ENCODE measurements around a stretch of chr6.

GRCh38 chr6:43579016-43579717 lies 3.2 kb downstream of the POLH start:
- PRO-cap, 2 experiments = peak in 2 of 2 experiments; most common plus-strand start chr6:43579436 (in 1); most common minus-strand start chr6:43579315 (in 2)
- RAMPAGE, long total RNA, 5 experiments = no peak in any of the 5 experiments

- PRO-cap, 2 experiments = no peak in any of the 2 experiments
- RAMPAGE, long total RNA, 5 experiments = no peak in any of the 5 experiments
Observed at GRCh38 chr6:43683158-43683457, 4.5 kb downstream of the MRPS18A start.

GRCh38 chr6:43705895-43706608 lies 18.5 kb upstream of the MRPS18A start:
- PRO-cap, 2 experiments = no peak in any of the 2 experiments
- RAMPAGE, long total RNA, 5 experiments = no peak in any of the 5 experiments

- PRO-cap, 2 experiments = peak in 1 of 2 experiments; most common plus-strand start chr6:43718180 (in 1); most common minus-strand start chr6:43717907 (in 1)
- RAMPAGE, long total RNA, 5 experiments = no peak in any of the 5 experiments
Observed at GRCh38 chr6:43717550-43718294, 30.1 kb upstream of the MRPS18A start.

GRCh38 chr6:43718361-43719166 lies 31.0 kb upstream of the MRPS18A start:
- PRO-cap, 2 experiments = no peak in any of the 2 experiments
- RAMPAGE, long total RNA, 5 experiments = no peak in any of the 5 experiments

DNA sequence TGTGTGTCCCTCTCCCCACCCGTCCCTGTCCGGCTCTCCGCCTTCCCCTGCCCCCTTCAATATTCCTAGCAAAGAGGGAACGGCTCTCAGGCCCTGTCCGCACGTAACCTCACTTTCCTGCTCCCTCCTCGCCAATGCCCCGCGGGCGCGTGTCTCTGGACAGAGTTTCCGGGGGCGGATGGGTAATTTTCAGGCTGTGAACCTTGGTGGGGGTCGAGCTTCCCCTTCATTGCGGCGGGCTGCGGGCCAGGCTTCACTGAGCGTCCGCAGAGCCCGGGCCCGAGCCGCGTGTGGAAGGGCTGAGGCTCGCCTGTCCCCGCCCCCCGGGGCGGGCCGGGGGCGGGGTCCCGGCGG lies 236 bp upstream of the VEGFA start:
- PRO-cap, 2 experiments = peak in 2 of 2 experiments; most common plus-strand start position 229 of the sequence (in 1); most common minus-strand start position 292 of the sequence (in 2)
- RAMPAGE, long total RNA, 5 experiments = start-site peak on the minus strand in 1 of 5 experiments, centred at position 281 of the sequence, 7 to 10 reads per replicate

- PRO-cap, 2 experiments = no peak in any of the 2 experiments
- RAMPAGE, long total RNA, 5 experiments = no peak in any of the 5 experiments
Observed at GRCh38 chr6:43782831-43783698, 13.1 kb downstream of the VEGFA start.

DNA sequence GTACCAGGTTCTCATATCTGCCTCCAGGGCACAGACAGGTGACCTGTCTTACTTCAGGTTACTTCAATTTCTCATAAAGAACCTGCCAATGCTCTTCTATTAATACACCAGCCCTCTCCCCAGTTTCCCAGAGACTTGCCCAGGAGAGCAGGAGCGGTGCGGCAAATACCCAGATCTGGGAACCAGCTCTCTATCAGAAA lies 102.0 kb downstream of the VEGFA start:
- PRO-cap, 2 experiments = peak in 1 of 2 experiments; most common plus-strand start position 130 of the sequence (in 1)
- RAMPAGE, long total RNA, 5 experiments = no peak in any of the 5 experiments

DNA sequence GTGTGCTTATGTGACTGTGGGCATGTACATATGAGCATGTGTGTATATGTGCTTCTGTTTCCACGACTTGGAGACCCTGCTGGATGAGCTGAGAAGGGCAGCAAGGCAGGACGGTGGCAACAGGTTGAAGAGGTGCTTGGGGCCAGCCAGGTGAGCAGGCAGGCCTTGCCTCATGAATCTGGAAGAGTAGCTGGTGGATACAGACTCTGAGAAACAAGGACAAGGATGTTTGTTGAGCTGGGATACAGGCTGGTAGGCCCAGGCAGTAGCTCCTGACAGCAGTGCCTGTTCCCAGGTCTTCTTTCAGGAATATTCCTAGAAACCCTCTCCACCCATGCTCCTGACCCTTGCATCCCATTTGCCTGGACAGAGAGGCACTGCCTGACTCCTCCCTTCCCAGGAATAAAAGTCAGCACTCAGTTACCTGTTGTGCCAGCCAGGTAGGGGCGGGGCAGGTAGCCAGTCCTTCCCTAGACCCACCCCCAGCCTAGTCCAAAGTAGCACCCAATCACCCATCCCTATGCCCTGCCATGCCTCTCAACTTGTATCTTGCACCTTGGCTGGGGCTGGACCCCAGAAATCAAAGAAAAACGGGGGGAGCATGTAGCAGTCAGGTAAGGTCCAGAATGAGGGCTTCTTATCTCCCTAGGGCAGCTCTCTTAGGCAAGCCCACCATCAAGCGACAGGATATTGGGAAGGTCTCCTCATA lies 130.0 kb downstream of the MRPL14 start:
- PRO-cap, 2 experiments = no peak in any of the 2 experiments
- RAMPAGE, long total RNA, 5 experiments = no peak in any of the 5 experiments

- PRO-cap, 2 experiments = no peak in any of the 2 experiments
- RAMPAGE, long total RNA, 5 experiments = no peak in any of the 5 experiments
Observed at GRCh38 chr6:44042834-44043422, 84.3 kb downstream of the MRPL14 start.

GRCh38 chr6:44050656-44051475 lies 76.4 kb downstream of the MRPL14 start:
- PRO-cap, 2 experiments = no peak in any of the 2 experiments
- RAMPAGE, long total RNA, 5 experiments = no peak in any of the 5 experiments

GRCh38 chr6:44072547-44072901 lies 54.7 kb downstream of the MRPL14 start:
- PRO-cap, 2 experiments = no peak in any of the 2 experiments
- RAMPAGE, long total RNA, 5 experiments = no peak in any of the 5 experiments

DNA sequence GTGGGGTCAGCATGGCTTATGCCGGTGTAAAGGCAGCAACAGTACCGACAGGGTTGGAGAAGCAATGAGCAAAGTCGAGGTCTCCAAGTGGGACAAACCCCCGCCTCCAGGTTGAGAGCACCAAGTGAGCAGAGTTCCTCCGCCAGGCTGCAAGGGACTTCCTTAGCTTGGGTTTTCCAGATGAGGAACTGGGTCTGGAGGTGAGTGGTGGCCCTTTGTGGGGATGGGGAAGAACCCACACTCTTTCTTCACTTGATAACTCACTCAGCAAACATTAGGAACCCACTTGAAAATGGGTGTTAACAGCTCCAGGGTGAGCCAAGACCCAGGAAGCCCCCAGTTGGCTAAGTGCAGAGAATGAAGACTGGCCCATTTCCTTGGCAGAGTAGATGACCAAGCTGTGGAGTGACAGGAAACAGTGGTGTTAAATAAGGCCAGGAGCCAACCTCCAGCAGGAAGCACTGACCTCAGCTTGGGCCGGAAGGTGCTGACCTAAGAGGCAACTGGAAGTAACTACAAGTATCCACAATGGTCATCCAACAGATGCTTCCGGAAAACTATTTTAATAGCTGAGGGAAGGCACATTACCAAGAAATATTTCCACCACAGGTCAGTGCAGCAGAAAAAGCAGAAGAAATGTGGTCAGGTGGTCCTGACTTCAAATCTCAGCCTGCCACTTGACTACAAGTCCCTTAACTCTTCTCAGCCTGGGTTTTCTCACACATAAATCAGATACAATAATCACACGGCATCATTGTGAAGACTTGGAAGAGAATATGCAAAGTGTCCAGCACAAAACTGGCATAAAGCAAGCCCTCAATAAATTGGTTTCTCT lies 22.7 kb downstream of the MRPL14 start:
- PRO-cap, 2 experiments = peak in 1 of 2 experiments; most common plus-strand start position 613 of the sequence (in 1); most common minus-strand start position 400 of the sequence (in 1)
- RAMPAGE, long total RNA, 5 experiments = no peak in any of the 5 experiments

GRCh38 chr6:44116488-44117176 lies 10.6 kb downstream of the MRPL14 start:
- PRO-cap, 2 experiments = no peak in any of the 2 experiments
- RAMPAGE, long total RNA, 5 experiments = no peak in any of the 5 experiments

DNA sequence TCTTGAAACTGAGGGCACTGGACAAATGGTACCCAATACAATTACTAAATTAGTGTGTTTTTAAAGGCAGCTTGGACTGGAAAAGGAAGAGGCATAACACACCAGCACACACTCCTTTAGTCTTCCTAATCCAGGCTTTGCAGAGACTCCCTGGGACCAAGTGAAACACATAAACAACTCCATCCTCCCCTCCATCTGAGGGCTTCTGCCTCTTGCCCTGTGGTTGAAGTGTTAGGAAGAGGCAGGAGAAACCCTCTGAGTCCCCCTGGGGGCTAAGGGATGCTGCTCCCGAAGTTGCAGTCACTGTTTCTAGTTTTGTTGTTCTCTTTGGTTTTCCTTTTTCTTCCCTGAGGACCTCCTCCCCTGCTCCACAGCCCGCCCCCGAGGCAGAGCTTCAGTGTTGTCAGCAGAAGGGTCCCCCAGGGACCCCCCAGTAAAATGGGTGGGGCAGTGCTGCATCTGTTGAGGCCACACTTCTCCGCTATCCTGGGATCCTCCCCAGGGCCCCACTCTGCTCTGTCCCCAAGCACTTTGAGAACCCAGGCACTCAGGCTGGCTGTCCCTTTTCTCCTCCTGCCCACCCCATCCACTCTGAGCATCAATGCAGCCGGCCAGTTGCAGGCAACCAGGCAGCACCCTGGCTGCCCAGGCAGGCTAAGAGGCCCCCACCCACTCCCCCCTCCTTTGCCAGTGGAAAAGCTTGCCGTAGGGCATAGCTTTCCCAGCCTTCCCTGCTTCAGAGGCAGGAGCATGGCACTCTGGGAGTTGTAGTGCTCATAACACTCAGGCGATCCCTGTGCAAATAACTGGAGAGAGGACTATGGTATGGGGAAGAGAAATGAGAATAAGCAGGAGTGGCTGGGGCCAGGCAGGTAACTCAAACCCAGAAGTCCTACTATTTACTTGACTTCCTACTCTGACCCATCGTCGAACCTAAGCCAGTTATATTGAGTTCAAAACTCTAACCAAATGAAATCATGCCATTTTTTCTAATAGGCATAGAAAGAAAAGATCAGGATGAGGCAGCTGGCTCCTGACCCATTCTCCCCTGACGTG lies 6.1 kb downstream of the TMEM63B start:
- PRO-cap, 2 experiments = no peak in any of the 2 experiments
- RAMPAGE, long total RNA, 5 experiments = no peak in any of the 5 experiments

- PRO-cap, 2 experiments = no peak in any of the 2 experiments
- RAMPAGE, long total RNA, 5 experiments = no peak in any of the 5 experiments
Observed at GRCh38 chr6:44203025-44203403, 13.7 kb upstream of the MYMX start.

DNA sequence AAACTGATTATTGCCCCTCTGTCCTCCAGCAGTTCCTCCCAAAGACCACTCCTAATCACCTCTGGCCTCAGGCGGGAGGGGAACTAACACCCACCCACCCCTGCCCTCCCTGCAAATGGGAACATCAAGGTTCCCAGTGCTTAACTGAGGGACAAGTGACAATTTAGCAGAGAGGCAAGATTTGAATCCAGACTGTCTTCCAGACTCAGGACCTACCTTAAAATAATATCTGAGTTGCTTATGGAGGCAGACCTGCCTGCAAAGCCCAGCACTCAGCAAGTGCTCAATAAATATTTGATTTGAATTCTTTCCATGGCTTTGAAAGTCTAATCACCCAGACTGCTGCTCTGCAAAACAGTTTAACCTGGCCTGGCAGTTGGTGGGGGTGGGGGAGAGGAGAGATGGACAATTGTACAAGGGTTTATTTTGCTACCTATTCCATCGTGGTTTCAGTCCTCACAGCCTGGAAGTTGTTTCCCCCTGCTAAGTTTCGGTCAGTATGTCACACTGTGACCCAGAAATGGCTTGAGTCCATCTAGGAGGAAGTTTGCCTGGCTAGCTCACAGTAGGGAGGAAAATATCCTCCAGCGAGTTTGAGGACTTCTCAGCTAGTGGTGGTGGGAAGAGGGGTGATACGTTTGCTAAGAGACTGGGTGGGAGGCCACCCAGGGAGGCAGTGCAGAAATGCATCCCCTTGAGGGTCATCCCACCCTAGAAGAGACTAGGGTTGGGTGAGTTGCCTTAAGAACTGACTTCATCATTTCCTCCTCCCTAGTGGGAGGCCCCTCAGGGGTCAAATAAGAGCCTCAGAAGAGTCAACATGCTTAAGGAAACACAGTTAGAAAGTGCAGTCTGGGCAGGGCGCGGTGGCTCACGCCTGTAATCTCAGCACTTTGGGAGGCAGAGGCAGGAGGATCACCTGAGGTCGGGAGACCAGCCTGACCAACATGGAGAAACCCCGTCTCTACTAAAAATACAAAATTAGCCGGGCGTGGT lies 1.5 kb downstream of the MYMX start:
- PRO-cap, 2 experiments = peak in 2 of 2 experiments; most common plus-strand start position 837 of the sequence (in 2)
- RAMPAGE, long total RNA, 5 experiments = no peak in any of the 5 experiments

- PRO-cap, 2 experiments = peak in 2 of 2 experiments; most common plus-strand start chr6:44237729 (in 2); most common minus-strand start chr6:44237536 (in 1)
- RAMPAGE, long total RNA, 5 experiments = no peak in any of the 5 experiments
Observed at GRCh38 chr6:44236863-44237852, 9.7 kb upstream of the HSP90AB1 start.

DNA sequence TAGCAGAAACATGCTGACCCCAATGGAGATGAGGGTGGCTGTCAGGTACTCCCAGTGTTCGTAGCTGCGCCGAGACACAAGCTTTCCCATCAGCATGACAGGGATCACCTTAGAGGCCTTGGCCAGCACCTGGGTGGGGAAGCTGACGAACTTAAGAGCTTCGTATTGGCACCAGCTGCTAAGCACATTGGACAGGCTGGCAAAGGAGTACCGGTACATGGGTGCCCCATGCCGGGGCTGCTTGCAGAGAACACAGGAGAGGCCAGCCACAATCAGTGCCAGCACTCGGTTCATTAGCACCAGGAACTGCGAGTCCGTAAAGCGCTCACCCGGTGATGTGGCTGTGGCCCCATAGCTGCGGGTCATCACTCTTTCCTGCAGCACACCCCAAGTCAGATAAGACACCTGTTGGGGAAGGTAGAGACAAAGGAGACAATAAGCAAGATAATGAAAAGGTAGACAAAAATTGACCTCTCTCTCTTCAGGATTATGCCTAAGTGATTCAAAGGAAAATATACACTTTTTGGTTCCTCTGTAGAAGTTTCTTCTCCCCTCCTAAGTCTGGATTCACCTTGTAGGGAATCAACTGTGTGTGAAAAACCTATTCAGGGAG lies 2.0 kb downstream of the SLC35B2 start:
- PRO-cap, 2 experiments = no peak in any of the 2 experiments
- RAMPAGE, long total RNA, 5 experiments = no peak in any of the 5 experiments

GRCh38 chr6:44263946-44264209 lies 1.5 kb downstream of the NFKBIE start:
- PRO-cap, 2 experiments = no peak in any of the 2 experiments
- RAMPAGE, long total RNA, 5 experiments = no peak in any of the 5 experiments